ENCODE measurements around the genes NOS3 and SLC4A2.

DNA sequence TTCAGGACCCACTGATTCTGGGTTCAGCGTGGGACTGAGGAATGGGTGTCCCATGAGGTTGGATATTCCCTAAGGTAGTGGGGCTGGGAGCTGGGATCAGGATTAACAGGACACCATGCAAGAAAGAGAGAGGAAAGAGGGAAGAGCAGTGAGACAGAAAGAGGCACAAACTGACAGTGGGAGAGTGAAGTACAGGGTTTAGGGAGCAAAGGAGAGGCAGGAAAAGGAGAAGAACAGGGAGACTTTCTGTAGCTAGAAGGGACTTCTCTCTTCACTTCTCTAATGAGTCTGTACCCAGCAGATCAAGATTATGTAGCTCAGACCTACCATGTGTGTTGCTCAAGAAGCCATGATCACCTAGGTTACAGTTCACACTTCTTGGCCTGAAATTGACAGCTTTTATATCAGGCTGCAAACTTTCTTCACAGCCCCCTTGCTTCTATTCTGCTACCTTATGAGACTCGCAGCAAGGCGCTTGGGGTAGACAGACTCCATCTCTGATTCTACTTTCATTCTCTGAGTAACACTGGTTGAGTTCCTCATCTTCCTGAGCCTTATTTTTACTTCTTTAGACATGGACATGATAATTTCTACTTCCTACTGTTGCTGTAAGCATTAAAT lies 19.7 kb upstream of the GIMAP2 start:
- RRBS: no CpG with 5 or more reads among the region's 3 CpGs

DNA sequence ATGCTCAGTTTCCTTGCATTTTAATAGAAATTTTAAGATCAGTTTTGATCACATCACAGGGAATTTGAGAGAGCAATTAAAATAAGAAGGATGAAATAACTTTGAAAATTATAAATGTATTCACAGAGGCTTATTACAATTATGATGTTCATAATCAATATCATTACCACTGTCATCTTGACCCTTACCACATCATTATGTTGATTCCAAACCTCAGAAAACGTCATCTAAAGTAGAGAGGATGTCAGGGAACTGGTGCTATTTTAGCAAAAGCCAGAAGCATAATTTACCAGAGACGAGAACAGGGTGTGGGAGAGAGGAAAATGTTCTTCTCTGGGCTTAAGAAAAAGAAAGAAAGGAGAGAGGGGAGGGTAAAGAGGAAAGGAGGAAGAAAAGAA lies 2.1 kb downstream of the GIMAP5 start:
- RRBS: no CpG with 5 or more reads among the region's 2 CpGs

DNA sequence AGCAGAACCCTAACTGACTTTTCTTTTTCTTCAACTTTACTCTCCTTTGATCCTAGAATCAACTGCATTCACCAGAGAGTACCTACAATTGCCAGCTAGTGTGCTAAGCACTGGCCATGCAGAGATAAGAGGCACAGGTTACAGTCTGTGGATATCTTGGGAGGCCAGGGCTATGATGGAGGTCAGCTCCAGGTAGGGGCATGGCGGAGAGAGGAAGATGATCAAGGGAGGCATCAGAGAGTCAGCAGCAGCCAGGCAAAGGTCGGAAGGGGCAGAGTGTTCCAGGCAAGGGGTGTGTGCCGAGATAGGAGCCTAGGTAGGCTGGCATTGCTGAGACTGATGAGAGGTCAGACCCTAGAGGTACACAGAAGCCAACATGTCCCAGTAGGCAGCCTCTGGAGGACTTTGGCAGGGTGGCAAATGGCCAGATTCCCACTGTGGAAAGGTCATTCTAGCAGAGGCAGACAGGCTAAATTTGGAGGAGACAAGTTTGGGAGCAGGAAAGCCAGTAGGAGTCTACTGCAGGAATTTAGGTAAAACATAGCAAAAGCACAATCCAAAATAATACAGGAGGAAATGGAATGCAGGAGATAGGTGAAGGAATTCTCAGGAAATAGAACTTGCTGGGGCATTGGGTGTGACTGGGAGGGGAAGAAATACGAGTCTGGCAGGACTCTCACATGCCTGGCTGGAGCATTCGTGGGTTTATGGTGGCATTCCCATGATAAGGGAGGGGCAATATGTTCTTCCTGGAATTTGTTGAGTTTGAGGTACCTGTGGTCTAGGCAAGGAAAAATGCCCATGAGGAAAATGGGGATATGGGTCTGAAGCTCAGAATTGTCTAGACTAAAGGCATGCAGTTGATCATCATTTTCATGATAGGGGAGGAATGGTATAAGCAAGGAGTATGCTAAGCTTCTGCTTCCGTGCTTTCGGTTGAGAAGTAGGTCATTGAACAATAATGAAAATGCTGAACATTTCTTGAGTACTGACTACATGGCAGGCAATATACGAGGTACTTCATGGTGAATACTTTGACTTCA lies 25.7 kb downstream of the TMEM176A start:
- RRBS: no CpG with 5 or more reads among the region's 8 CpGs

DNA sequence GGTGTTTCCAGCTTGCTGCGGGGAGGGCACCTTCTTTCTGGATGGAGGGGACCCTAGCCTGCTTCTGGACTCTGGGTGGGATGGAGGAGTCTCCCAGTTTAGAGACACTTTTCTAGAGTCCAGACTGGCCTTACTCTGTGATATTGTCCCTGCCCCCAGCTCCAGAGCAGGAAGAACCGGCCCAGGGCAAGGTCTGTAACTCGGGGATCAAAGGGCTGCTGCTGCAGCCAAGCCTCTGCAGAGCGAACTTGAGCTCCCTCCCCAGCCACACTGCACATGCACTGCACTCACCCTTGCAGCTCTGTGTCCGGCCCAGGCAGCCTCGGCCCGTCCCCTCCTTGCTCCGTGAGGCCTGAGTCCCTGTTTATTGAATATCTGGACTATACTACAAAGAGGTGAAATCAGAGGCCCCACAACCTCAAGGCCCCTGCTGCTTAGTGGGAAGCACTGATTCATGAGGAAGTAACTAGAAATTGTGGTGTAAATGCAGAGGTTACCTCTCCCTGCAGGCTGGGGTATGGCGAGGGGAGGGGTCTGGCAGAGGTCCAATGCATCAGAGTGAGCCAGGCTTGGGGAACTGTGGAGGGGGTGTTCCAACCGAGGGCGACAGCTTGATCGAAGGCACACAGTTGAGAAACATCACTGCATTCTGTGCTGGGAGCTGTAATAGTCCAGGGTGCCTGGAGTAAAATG lies 48.9 kb downstream of the AOC1 start:
- RRBS: no CpG with 5 or more reads among the region's 12 CpGs

DNA sequence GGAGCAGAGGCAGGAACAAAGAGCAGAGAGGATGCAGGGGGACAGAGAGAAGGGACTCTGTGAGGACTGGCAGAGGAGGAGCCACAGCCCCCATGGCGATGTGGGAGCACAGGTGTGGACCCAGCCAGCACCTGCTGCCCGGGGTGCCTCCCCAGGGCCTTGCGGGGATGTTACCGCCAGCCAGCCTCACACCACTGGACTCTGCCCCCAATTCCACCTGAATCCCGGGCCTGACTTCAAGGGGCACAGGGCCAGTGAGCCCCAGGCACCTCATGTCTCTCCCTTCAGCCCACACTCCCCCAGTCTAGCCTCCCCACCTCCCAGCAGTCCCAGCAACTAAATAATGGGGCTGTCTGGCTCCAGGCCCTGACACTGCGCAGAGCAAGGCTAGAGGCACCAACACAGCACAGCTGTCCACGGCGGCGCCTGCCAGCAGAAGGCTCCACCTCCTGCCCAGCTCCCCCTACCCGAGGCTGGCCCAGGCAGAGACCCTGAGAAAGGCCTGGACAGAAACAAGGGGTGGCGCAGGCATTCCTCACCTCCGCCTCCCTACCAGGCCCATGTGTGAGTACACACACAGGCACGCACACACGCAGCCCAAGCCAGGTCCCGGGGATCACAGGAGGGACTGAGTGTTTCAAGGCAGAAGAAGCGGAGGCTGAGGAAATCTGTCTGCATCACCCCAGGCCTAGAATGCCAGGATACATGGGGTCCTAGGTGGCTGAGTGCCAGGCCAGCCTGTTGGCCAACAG lies 6.1 kb downstream of the KCNH2 start:
- RRBS: 68% methylated on average over 3 of the region's 16 CpGs

- RRBS: no CpG with 5 or more reads among the region's 10 CpGs
Measured at GRCh38 chr7:150990524-150991391, at the start of gene NOS3. NOS3 (plus strand) TSS chr7:150991017.

- RRBS: no CpG with 5 or more reads among the region's 14 CpGs
Measured at GRCh38 chr7:151008006-151008505, 16.2 kb downstream of the ATG9B start.

DNA sequence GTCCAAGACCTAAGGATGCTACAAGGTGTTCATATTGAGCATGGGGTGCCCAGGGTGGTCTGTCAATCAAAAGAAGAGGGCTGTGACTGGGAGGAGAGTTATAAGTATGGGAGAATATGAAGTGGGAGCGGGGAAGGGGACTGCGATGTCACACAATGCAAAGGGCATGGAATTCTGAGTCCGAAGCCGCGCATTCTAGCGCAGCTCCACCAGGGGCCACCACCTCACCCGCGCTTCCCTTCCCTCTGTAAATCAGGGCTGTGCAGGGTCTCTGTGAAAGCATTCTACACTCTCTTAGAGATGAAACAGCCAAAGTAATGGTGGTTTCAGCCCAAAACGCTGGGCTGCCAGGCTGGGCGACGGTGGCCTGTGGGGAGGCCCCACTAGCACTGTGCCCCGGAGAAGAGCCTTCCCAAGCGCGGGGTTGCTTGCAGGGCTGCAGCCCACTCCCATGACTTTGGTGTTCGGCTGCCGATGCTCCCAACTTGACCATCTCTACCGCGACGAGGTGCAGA lies 11.4 kb downstream of the ATG9B start:
- RRBS: no CpG with 5 or more reads among the region's 19 CpGs

DNA sequence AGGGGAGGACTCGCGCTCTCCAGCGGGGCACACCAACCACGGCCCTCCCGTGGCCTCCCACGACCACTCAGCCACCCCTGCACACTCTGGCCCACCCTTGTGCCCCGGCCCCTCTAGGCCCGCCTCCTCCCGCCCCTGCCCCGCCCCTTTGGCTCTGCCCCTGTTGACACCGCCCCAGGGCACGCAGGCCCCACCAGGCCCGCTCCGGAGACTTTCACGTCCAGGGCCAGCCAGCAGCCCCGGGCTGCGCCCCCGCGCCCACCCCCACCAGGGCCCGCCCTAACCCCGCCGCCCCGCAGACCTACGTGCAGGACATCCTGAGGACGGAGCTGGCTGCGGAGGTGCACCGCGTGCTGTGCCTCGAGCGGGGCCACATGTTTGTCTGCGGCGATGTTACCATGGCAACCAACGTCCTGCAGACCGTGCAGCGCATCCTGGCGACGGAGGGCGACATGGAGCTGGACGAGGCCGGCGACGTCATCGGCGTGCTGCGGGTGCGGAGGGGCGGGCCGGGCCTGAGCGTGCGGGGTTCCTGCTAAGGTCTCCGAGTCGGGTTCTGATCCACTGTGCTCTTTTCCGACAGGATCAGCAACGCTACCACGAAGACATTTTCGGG lies 10.8 kb downstream of the ATG9B start:
- RRBS: 80% methylated on average over 8 of the region's 56 CpGs

DNA sequence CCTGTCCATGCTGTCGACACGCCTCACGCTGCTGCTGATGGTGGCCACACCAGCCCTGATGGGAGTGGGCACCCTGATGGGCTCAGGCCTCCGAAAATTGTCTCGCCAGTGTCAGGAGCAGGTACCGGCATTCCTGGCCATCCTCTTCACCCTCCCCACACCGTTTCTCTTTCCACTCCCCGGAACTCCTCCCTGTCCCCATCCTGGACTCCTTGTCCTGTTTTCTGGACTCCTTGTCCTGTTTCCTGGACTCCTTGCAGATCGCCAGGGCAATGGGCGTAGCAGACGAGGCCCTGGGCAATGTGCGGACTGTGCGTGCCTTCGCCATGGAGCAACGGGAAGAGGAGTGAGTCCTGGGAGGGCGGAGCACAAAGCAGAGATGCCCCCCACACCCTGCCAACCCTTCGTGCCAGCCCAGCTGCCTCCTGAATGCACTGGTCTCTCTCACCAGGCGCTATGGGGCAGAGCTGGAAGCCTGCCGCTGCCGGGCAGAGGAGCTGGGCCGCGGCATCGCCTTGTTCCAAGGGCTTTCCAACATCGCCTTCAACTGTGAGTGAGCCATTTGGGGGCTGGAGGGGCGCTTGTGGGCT lies 7.5 kb downstream of the ABCB8 start:
- RRBS: no CpG with 5 or more reads among the region's 25 CpGs

DNA sequence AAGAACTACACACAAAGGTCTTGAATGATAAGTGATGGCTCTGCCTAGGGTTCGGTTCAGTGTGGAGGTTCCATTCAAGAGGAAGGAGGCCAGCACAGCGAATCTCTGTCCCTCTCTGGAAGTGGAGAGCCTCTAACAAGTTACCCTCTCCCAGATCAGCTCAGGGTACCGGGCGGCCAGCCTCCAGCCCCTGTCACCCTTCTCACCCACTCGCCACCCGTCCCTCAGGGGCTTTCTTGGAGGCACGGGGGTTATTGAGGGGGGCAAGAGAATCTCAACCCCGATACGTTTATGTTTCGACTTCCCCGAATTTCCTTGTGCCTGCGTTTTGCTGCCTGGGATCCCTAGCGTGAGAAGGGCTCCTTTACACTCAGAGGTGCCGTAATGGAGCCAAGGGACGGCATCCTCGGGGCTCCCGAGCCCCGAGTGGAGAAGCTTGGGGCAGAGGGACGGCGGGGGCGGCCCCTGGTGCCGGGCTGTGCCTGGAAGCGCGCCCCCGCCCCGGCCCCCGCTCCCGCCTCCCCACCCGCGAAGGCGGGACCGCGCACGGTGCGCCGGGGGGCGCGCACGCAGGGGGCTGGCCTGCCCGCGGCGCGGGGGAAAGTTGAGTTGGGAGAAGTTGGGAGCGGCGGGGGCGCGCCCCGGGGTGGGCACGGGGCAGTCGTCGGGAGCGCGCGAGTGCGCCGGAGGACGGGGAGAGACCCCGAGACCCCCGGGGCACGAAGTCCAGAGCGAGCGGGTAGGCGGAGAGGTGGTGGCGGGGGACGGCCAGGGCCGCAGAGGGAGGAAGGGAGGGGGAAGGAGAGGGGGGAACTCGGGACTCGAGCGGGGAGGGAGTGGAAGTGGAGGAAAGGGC lies at the start of gene SLC4A2:
TSS of gene SLC4A2 (plus strand) at position 566 of the 856 bp plus-strand sequence.
- RRBS: 1% methylated on average over 29 of the region's 69 CpGs

- RRBS: 80% methylated on average over 3 of the region's 30 CpGs
Measured at GRCh38 chr7:151075768-151076808, 4.5 kb downstream of the FASTK start.

DNA sequence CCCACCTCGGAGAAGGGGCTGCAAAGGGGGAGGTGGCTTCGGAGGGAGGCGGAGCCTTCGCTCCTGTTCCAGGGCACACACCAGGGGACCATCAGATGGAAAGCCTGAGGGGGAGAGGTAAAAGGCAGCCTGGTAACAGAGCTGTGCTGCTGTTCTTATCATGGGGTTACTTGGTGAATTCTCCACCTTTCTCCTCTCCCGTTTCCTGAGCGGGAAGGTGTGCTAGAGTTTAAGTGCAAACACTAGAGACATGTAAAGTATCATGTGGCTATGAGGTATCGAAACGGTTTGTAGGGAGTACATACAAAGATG lies 1.7 kb downstream of the FASTK start:
- RRBS: no CpG with 5 or more reads among the region's 8 CpGs

- RRBS: 77% methylated on average over 5 of the region's 26 CpGs
Measured at GRCh38 chr7:151125146-151125758, 39.0 kb downstream of the AGAP3 start.

DNA sequence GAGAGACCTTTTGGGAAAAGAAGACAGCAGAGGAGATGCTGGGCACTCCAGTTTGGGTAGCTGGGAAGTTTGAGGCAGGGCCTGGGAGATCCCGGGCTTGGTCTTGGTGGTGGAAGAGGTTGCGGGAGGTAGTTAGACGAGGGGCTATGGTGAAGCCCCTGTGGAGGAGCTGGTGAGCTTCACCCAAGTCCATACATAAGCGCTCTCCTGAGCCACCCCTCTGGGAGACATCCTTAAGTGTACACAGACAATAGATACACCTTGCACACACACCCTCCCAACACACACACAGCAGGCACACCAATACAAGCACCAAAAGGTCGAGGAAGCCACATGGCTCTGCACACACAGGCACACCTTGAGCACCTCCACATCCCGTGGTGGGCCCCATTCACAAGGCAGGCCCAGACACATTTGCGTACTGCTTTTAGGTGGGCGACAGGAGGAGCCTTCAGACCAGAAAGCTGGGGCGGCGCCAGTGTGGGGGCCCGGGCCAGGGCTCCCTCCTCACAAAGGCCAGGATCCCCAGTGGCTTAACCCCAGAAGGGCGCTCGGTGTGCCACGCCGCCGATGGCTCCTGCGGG lies 2.6 kb upstream of the SMARCD3 start:
- RRBS: 8% methylated on average over 4 of the region's 17 CpGs

DNA sequence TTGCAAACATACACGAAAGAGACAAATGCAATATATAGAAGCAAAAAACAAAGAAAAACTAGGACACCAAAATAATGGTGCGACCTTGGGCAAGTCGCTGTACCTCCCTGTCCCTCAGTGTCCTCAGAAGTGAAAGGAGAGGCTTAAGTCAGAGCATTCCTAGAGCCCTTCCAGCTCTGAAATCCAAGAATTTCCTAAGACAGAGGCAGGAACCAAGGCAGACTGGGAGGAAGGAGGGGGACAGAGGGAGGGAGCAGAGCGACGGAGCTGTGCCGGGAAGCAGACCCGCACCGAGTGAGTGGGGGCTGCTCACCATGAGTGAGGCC lies 4.4 kb upstream of the SMARCD3 start:
- RRBS: no CpG with 5 or more reads among the region's 8 CpGs

DNA sequence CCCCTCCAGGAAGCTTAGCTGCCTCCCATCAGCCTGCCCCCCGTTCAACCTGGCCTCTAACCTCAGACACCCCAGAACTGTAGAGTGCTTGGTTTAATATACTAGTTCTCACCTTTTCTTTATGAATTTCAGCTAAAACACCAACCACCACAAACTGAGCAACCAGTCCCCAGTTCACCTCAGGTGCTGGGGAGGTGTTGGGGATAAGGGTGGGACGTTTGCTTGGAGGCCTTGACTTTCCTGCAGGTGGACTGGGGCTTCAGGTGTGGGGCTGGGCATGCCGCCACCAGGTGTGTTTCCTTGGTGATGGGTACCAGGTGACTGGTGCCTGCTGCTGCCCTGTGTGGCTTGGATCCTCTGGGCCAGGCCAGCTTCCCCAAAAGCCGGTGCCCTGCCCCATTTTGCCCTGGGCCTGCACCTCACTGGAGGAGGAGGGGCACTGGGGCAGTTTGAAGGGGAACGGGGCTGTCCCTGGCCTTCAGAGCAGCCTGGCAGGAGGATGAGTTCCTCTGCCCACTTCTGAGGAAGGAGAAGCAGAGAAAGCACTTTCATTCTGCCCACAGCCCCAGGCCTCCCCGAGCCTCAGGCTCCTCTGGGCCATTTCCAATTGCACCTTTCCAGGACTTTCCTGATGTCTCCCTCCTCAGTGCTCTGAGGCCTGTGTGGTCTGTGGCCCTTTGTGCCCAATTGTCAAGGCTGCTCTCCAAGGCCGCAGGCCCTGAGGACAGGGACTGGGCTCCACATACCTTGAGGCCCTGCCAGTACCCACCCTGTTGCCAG lies 25.1 kb upstream of the SMARCD3 start:
- RRBS: no CpG with 5 or more reads among the region's 7 CpGs

- RRBS: no CpG with 5 or more reads among the region's 4 CpGs
Measured at GRCh38 chr7:151441387-151441942, 1.5 kb upstream of the CRYGN start.

GRCh38 chr7:151497322-151497951 lies 22.3 kb downstream of the RHEB start:
- RRBS: no CpG with 5 or more reads among the region's 11 CpGs

GRCh38 chr7:151517593-151517999 lies 2.1 kb downstream of the RHEB start:
- RRBS: no CpG with 5 or more reads among the region's 7 CpGs

Measured in T47D (cell line).